Bronchus (tissue), 1 donor: Measurements from ENCODE around the genes TCTA, SEMA3F, SLC38A3 and HYAL2.

DNA sequence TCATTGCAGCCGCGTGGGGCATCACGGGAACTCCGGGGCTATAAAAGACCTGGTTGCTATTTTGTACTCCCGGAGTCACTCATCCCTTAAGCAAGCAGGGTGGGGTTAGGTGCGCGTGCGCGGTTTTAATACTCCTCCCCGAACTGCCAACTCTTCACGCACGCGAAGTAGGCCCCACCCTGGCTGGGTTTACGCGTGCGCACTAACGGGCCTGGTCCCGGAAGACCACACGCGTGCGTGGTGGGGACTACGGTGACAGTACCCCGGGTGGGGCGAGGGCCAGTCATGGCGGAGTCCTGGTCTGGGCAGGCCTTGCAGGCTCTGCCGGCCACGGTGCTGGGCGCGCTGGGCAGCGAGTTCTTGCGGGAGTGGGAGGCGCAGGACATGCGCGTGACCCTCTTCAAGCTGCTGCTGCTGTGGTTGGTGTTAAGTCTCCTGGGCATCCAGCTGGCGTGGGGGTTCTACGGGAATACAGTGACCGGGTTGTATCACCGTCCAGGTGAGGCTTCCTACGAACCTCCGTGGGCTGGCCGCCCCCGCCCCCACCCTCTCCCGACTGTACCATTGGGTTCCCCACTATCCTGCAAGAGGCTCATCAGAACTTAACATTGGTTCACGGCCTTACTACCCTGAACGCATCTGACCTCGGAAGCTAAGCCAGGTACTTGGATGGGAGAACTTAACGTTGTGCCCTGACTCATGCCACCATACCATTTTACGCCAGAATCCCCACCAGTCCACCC, at the start of gene TCTA:
TSS of gene TCTA (plus strand) at position 282 of the 743 bp plus-strand sequence.
- PRO-cap, result bidirectional peak, plus-strand start at position 261 of the sequence, minus-strand start outside the sequence

DNA sequence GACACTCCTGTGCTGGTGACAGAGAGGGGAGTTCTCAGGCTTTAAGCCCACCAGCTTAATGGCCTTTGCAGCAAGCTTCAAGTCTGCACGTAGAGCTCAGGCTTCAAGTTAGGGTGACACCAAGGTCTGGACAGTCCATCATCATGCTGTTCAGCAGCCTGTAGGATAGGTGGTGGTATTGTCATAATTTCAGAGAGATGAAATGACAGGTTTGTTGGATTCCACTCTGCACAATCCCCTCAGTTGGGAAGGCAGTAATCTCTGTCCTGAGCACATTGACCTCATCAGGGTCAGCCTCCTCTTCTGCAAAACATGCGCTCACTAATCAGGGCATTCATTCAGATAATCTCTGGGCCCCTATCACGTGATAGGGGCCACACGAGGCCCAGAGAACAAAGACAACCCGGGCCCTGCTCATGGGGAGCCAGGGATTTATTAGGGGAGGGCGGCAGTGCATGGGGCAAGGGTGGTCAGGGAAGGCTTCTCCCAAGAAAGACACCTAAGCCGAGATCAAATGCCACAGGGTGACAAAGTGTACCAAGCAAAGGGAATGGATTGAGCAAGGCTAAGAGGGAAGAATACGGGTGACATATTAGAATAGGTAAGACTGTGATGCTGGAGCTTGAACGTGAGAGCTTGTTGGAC, 1.1 kb downstream of the TCTA start:
- PRO-cap, result no peak

DNA sequence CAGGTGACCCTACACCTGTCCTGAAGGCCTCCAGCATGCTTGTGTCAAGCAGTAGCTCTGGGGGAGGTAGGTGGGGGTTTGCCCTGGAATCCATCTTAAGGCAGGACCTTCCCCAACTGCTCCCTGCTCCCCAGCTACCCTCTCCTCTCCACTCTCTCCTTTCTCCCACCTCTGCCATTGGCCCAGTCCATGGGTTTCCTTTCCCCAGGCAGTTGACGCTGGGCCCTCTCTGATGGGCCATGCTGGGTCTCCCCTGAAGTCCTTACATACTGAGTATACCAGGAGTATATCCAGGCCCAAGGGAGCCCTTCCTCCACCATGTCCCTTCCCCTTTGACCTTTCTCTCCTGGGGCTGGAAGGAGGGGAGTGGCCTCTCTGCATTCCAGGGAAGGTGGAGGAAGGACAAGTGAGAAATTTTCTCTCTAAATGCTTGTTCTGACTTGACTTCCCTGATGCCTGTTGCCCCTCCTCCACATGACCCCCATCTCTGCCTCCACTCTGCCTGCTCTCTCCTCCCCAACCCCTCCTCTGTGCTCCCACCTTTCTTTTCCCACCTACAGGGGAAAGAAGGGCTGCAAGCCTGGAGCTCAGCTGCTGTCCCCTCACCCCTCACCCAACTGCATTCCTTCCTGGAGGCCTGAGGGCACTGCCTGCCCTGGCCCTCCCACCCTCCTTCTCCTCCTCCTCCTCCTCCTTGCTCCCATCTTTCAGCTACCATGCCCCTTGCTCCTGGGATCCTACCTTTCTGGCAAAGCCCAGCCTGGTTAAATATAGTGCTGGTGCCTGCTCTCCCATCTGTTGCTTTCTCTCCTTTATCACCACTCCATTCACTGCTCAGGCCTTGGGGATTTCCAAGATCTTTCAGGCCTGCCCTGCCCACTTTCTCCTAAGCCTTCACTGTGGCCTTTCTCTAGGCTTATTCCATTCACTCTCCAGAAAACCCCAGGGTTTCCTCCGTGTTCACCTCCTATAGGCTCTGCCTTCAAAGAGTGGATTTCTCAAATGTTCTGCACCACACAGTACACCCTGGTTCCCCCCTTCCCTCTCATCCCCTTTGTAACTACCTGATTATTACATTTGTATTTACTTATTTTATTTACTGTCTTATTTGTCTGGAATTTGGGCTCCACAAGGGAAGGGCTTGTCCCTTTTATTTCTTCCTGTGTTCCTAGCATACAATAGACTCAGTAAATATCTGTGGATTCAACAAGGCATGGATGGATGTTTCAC, 8.5 kb upstream of the DAG1 start:
- PRO-cap, result no peak

DNA sequence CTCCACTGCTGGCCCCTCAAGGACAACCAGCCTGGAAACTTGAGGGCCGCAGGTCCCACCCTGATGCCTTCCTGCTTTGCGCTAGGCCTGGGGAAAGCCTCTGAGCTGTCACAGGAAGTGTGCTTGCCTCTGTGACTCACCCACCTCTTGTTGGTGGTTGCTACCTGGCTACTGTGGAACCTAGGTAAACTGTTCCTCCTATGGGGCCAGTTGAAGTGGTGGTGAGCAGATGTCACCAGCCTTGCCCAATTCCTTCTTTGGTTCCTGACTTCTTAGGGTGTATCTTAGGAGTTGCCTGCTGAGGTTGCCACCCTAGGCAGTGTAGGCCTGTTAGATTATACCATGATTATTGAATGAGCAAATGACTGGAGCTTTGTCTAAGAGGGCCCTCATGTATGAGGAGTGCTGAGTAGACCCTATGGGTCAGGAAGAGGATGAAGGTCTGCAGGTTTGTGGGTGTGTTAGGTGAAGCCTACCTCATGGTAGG, 48.9 kb downstream of the BSN start:
- PRO-cap, result no peak

DNA sequence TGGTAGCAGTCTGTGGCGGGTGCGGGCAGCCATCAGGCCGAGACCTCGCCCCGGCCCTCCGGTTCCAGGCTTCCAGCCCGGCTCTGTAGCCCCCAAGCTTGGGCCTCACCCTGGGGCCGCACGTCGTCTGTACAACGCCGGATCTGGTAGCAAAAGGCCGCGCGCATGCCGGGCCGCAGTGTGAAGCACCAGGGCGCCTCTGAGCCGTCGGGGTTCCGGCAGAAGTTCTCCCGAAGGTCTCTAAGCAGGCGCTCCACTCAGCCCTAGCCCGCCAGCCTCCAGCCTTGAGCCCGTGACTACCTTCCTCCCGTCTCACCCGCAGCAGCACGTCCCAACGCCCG, 3.4 kb downstream of the MST1 start:
- PRO-cap, result no peak

DNA sequence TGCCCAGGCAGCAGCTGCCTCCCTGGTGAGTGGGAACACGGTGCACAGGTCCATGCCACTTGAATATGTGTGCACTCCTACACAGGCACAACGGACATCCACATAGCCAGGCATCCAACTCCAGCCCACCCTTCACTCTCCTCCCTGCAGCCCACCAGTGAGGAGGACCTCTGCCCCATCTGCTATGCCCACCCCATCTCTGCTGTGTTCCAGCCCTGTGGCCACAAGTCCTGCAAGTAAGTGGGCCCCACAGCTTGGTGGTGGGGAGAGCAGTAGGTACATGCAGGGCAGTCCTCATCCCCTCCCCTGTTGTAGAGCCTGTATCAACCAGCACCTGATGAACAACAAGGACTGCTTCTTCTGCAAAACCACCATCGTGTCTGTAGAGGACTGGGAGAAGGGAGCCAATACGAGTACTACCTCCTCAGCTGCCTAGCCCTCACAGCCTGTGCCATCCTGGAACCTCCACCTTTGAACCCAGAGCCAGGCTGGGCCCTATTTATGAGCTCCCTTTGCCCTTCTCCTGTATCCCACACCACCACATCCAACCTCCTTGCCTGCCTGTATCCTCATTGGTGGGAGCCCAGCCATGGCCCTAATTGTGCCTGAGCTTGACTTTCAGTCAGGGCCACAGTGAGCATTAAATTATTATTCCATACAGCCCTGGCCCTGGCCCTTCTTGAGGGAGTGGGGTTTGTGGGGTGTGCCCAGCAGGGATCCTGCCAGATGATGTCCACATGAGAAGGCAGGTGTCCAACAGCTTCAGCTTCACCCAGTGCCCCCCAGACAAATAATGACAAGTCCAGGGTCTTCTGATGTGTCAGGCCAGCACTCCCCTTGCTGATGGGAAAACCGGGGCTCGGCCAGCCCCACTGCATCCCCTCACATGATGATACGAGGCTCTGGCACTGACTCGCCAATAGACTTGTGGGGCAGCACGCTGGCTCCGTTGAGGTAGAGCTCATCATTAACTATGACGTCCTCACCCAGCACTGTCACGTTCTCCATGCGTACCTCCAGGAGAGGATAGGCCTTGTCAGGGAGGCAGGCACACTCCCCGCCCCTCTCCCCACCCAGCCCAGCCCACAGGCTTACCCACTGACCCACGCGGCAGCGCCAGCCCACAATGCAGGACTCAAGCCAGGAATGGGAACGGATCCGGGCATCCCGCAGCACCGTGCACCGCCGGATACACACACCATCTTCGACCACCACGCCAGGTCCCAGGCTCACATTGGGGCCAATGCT, 1.8 kb upstream of the AMIGO3 start:
- PRO-cap, result no peak

GRCh38 chr3:49900419-49901244, 3.0 kb downstream of the MST1R start:
- PRO-cap, result bidirectional peak, plus-strand start at chr3:49901019, minus-strand start at chr3:49900902

DNA sequence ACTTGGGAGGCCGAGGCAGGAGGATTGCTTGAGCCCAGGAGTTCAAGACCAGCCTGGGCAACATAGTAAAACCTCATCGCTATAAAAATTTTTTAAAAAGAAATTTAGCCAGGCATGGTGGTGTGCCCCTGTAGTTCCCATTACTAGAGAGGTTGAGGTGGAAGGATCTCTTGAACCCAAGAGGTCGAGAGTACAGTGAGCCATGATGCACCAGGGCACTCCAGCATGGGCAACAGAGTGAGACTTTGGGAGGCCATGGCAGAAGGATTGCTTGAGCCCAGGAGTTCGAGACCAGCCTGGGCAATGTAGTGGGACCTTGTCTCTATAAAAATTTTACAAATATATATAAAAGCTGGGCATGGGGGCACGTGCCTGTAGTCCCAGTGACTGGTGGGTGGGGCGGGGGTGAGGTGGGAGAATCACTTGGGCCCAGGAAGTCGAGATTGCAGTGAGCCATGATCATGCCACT, 58.9 kb upstream of the RBM5 start:
- PRO-cap, result no peak

DNA sequence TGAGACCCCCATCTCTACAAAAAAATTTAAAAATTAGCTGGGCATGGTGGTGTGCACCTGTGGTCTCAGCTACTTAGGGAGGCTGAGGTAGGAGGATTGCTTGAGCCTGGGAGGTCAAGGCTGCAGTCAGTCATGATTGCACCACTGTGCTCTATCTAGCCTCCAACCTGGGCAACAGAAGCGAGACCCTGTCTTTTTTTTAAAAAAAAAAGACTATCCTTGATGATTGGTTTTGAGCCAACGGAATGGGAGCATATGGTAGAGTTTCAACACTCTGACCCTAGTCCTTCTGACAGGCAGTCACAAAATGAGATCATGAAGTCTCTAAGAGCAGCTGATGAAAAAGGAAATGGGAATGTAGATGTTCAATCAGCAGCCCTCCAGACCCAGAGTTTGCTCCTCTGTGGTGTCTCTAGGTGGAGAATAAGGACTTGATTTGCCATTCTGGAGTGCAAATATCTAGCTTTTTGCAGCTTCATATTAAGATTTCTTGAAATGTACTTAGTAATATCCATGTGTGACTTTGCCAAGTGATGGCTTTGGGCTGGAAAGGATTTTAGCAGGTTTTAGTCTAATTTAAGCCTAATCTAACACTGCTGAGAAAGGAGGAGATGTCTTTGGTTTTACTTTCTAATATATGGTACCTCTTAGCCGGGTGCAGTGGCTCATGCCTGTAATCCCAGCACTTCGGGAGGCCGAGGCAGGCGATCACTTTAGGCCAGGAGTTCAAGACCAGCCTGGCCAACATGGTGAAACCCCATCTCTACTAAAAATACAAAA, 46.0 kb upstream of the RBM5 start:
- PRO-cap, result no peak

DNA sequence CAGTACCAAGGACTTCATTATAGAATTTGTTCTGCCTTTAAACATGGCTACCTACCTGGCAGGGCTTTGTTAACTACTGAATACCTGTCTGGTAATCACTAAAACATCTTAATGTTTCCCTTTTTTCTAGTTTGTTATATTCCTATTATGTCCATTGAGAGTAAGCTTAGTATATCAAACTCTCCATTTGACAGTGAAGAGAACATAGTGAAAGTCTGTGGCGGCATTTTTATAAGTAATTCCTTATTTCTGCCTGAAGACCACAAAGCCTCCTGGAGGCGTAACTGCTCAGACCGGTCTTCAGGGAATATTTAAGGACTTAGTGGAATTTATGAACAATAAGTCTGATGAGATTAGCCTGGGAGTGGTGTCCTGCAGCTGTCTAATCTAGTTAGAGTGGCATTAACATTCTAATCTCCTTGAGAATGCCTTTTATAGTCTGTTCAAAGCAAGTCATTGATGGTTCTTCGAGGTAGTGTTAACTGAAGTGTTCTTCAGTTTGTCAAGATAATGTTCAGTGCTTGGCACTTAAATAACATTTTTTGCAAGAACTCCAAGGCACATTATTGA, 12.1 kb downstream of the RBM5 start:
- PRO-cap, result no peak

DNA sequence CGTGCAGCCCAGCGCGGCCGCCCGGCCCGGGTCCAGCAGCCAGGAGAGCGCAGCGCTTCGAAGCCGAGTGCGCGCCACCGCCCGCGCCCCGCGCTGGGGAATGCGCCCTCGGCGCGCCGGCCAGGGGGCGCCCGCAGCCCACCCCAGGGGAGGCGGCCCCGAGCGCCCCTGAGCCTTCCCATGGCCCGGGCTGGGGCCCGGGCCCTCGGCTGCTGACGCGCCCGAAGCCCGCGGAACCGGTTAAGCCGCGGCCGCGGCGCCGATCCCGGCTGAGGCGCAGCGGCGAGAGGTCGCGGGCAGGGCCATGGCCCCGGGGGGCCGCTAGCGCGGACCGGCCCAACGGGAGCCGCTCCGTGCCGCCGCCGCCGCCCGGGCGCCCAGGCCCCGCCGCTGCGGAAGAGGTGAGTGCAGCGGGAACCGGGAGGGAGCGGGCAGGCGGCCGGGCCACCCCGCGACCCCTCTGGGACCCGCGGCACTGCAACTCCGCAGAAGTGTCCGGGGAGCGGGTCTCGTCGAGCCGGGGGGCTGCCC, at the start of gene SEMA3F:
TSS of gene SEMA3F (plus strand) at position 161 of the 531 bp plus-strand sequence.
- PRO-cap, result no peak

- PRO-cap, result no peak
Observed at GRCh38 chr3:50188134-50189015, 3.0 kb upstream of the GNAT1 start.

DNA sequence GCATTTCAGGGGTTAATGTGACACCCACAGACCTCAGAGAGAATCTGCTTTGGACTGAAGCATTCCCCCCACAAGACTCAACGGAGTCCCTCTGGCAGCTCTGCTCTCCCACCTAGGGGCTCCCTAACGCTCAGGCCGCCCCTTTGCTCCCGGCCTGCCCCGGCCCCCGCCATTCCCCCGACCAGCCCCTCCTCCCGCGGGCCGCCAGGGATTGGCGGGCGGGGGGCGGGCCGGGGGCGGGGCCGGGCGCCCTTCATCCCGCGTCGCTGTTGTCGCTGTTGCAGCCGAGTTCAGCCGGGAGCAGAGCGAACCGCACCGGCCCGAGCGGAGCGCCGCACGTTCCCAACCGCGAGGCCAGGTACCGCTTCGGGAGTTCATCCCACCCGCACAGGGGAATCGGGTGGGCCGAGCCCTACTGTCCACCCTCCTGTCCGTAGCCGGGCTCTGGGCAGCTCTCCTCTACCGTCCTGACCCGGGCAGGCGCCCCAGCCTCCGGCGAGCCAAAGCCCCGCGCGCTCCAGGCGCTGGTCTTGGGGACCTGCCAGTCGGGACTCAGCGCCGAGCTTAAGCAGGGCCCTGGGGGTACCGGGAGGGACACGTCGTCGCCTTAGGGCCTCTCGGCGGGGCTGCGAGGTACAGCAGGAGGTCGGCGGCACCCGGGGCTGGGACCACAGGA, at the start of gene SLC38A3:
TSS of gene SLC38A3 (plus strand) at position 281 of the 676 bp plus-strand sequence.
- PRO-cap, result unidirectional peak, plus-strand start at position 283 of the sequence

DNA sequence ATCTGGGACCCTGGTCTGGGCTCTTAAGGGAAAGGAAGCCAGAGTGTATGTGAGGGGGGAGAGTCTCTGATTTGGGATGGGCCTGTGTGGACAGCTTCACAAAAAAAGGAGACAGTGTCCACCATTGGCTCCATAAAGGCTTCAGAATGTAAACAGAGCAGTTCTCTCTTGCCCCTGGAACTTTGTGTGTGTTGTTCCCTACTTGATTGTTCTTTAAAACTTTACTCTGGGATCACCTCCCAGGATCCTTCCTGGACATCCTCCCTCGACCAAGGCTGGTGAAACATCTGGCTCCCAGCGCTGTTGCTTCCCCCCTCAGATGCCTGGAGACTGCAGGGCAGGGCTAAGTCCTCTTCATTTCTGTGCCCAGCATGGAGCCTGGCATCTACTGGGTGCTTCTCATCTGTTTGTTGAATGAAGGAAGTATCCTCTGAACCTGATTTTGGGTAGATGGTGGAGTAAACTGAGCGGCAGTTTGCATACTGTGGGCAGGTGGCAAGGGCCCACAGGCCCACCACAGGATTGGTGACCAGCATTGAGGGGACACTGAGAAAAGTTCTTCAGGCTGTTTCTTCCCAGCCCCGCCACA, 3.2 kb downstream of the GNAI2 start:
- PRO-cap, result no peak

DNA sequence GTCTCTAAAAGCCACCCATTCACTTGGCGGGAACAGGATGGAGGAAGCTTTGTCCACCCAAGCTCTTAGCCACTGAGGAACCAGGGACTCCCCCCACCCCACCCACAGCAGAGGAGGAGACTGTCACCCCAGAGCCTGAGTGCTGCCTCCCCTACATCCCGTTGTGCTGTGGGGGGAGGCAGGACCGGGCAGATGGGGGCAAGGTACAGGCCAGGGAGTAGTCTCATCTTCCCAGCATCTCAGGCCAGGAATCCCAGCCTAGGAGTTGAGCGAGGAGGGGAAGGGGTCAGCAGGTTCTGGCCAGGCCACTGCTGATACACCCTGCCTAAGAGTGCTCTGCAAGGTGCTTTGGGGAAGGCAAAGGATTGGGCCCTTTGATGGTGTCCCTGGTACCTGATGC, 6.1 kb downstream of the GNAI2 start:
- PRO-cap, result no peak

DNA sequence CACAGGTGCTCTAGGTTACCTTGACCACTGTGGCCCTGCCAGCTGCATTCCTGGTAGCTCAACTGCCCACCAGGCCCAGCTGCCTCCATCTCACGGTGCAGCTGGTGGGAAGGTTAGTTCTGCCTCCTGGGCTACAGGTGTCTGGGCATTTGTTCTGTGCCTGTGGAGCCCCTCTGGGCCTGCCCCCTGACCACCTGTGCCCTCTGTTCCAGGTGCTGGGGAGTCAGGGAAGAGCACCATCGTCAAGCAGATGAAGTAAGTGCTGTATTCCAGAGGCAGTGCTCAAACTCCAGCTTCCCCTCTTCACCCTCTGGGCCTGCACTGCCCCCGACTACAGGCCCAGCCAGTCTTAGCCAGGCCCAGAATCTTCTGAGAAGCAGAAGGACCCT, 15.9 kb downstream of the GNAI2 start:
- PRO-cap, result no peak

- PRO-cap, result no peak
Observed at GRCh38 chr3:50252814-50253435, 16.0 kb upstream of the SEMA3B start.

DNA sequence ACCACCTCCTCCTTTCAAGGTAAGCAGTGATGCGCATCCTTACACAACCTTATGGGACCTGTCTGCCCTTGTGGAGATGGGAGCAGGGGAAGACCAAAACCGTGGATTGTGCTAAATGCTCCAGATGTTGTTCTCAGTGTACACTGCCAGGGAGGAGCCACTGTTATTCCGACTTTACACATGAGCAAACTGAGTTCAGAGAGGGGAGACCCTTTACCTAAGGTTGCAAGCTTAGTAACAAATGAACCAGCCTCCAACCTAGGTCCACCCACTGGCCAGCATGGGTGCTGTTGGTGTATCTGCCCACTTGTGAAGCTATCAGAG, 640 bp upstream of the LSMEM2 start:
- PRO-cap, result no peak

DNA sequence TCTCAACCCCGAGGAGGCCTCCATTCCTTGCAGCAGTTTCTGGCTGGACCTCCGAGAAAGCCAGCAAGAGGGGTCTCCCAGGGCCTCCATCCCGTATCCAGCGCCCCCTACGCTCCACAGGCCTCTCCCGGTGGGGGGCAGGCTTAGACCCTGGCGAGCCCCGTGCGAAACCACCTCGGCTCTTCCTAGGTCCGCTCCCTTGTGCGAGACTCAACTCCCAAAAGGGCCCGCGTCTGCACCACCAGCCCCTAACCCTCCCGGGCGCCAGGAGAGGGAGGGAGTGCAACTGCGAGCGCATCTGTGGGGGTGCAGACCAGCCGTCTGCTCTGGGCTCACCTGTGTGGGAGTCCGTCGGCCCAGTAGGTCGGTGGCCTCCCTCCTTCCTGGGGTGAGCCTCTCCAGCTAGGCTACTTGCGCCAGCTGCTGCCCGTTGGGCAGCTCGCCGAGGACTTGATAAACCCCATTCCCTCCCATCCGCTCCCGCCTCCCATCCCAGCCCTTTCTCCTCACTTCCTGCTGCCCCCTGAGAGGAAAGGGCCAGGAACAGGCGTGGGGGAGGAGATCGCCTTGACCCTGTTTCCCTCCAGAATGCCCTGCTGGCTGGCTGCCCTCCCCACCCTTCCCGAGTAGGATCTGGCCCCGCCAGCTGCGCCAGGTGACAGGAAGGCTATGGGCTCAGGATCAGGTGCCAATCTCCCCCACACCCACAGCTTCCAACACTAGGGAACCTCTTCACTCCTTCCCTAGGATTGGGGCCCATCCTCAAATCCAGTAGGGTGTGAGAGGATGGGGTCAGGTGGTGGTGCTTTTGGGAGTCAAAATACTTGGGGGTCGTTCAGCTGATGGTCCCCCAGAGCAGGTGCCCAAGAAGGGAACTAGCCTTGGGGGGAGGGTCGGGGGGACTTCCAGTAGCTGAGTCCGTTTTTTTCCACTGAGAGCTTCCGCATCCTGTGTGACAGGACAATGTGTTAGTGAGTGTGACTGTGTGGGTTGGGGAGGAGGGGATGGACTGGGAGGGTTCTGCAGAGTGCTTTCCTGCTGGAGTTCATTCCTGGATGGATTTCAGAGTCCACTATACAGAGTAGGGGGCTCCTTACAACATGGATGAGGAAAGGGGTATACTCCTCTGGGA, at the start of gene HYAL2:
TSS of gene HYAL2 (minus strand) at position 429 of the 1,132 bp plus-strand sequence.
- PRO-cap, result unidirectional peak, minus-strand start at position 452 of the sequence

DNA sequence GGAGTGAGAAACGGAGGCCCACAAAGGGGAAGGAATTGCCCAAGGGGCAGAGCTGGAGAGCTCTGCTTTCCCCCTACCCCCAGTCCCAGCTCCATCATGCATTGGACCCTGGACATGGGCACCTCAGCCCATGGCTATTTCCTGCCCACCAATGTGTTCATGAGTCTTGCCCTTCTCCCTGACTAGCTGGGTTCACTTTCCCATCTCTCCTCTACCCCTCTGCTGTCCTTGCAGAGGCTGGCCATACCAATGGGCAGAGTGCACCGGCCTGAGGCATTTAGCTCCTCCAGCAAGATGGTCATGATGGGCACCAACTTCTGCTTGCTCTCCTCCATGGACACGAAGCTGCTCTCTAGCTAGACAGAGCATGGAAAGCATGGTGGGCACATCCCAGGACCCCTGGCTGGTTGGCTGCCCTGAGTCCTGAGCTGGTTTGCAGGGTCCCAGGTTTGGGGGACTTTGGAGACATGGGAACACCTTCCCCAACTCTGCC, 1.4 kb downstream of the NPRL2 start:
- PRO-cap, result no peak